Tibial artery (tissue), 1 donor: ENCODE results near the gene COQ5.

DNA sequence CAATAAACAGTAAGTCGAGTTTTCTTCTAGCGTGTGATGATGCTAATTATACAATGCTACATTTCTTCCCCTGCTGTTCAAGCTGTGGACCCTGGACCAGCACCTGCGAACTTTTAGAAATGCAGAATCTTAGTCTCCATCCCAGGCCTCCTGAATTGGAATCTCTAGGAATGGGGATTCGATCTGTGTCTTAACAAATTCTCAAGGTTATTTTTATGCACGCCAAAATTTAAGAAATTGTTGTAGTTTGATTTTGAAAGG lies 12.2 kb upstream of the SIRT4 start:
- PRO-cap = no peak

DNA sequence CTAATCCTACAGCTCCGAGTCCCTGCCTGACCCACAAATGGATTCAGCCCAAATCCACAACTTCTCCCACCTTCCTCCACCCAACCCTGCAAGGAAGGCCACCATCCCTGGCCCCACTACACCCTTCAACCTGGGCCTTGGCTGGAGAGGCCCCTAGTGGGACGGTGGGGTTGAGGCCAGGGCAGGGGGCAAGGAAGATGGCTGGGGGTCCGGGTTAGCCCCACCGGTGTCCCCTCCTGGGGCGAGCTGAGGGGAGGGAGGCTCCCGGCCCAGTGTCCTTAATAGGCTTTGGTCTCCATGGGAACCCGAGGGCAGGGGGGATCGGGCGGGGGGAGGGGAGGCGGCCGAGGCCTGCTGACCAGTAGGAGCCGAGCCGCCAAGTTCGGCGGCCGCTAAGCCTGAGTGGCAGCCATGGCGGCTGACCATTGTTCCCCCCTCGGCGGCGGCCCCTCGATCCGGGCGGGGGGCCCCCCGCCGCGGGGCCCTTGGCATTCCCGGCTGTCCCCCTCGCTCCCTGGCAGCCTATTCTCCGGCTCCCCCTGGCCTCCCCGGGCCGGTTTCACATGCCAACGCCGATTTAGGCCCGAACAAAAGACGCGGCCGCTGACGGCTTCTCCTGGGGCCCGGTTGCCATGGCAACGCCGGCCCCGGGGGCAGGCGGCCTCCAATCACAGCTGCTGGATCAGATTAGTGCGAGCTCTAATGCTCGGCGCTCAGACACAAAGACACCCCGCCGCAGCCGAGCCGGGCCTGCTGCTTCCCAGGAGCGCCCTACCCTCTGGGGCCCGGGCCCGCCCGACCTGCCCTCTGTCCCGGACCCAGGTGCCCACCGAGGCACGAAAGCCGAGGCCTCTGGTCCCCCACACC lies 7.5 kb downstream of the MSI1 start:
- PRO-cap = no peak

DNA sequence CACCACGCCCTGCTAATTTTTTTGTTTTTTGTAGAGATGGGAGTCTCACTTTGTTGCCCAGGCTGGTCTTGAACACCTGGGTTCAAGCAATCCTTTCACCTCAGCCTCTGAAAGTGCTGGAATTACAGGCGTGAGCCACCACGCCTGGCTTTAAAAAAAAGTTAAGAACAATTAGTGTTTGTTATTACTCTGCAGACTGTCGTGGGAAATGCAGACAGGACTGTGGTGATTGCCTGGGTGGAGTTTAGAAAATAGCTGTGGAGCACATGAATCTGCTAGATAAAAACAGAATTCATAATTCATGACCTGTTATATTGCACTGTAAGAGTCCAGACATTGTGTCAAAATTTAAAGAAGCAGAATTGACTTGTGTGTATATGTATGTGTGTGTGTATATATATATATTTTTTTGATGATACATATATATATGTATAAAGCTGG lies 9.1 kb upstream of the COX6A1 start:
- PRO-cap = no peak

DNA sequence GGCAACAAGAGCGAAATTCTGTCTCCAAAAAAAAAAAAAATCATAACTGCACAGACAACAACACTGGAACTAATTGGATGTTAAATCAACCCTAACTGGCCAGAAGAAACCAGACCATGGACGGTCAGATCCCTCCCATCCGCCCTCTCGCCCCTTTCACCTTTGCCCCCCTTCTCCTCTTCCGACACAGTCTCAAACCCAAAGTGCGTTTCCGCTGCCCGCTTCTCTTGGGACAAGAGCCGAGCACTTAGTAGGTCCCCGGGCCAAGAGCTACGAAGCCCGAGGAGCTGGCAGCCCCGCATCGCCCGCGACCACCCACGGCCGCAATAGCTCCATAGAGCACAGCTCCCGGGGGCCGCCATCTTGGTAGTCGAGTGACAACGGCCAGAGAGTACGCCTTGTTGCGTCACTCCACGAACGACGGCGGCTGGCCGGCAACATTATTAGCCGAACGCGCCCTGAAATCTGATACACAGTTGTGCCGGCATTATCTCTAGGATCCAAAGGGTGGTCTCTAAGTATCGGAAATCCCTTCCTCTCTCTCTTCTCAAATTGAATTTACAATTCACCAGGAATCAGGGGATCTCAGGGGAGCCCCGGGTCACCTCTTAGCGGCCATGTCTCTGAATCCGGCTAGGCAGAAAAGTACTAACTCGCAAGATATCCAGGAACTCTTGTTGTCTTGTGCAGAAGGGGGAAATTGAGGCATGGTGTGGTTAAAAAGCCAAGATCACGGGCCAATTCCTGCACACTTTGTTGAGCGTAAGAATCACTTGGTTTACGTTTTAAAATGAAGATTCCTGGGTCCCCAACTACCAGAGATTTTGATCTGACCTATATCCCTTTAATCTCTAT lies at the start of gene COQ5:
TSS of gene COQ5 (minus strand) at position 379 of the 855 bp plus-strand sequence.
- PRO-cap = bidirectional peak, plus-strand start at position 409 of the sequence, minus-strand start at position 376 of the sequence

DNA sequence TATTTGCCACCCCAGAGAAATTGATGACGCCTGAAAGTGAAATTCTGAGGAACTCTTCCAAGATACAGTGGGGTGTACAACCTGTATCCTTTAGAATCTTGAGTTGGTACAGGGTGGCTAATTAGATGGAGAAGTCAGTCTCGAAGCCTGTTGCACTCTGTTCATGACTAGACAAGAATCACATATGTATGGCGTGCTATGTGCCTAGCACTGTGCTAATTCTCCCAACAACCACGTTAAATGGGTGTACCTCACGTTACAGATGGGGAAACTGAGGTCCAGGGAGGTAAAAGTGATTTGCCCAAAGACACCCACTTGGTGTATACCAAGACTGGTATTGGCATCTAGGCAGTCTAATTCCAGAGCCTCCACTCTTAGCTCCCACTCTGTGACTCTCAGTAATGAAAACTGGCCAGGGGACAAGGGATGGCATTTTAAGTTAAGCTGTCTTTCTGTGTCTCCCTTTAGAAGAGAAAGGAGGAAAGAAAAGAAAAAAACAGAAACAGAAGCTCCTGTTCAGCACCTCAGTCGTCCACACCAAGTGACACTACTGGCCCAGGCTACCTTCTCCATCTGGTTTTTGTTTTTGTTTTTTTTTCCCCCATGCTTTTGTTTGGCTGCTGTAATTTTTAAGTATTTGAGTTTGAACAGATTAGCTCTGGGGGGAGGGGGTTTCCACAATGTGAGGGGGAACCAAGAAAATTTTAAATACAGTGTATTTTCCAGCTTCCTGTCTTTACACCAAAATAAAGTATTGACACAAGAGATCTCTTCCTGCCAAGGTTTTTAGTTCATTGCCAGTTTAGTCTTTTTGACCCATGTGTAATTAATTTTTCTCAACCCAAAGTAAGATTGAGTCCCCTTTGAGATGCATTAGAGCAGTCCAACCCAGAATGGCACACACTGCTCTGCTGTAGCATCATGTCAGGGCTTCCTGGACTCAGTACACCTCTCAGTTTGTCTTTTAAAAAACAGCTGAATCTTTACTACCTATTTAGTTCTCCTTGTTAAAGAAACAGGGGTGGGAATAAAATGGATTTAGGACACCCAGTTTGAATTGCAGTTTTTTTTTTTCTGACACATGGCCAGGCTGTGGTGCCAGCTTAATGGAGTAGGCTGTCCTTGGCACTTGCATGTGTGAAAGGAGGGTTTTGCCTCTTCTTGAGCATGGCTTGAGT lies 4.7 kb downstream of the POP5 start:
- PRO-cap = no peak

DNA sequence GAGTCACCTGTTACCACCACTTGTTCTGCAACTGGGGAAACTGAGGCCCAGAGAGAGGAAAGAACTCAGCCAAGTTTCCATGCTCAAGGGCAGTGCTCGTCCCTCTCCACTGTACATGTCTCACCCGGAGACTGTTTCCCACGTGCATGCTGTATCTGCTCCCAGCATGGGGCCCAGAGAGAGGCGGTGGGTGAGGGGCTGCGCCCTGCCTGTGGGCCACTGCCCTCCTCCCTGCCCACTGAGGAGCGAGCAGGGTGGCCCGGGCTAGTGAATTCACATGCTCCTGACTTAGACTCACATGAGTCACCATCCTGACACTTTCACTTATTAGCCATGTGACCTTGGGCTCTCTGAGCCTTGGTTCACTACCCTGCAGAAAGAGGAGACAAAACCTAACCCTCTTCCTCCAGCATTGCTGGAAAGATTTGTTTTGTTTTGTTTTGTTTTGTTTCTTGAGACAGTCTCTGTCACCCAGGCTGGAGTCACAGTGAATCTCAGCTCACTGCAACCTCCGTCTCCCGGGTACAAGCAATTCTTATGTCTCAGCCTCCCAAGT lies 17.9 kb upstream of the POP5 start:
- PRO-cap = no peak

GRCh38 chr12:120677623-120678612 lies 9.0 kb upstream of the MLEC start:
- PRO-cap = no peak

DNA sequence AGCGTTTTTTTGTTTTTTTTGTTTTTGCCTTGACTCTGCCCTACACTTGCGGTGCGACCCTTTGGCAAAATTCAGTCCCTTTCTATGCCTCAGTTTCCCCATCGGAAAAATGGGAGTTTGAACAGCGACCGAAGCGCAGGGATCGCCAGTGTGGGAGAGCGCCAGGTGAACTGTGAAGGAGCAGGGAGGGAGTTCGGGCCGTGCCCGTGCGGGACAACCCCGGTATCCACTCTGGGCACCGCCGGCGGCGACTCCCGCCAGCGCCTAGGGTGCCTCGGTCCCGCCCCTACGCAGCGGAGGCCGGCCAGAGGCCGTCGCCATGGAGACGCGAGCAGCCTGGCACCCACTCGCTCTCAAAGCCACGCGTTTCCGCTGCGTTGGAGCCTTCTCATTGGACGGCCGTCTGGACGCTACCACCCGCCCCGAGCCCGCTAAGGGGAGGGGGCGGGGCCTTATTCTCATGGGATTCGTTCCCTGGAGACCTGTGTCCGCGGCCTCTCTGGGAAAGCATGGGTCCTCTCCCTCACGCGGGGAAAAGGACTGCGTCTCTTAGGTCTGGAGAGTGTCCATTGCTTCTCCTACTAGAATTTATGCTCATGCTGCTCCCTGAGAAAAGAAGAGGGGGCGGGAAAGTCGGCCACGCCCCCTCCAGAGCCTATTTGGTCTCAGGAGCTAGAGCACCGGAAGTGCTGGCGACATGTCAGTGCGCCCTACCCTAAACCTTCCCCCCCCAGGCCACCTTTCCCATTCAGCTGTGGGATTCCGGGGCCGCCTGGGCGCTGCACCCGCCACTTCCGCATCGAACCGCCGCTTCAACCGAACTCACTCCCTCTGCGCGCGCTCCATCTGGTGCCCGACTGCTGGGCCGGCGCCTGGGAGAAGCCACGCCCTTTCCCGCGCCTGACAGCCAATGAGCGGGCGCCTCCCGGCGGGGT lies 567 bp upstream of the MLEC start:
- PRO-cap = bidirectional peak, plus-strand start at position 485 of the sequence, minus-strand start at position 266 of the sequence; bidirectional peak, plus-strand start outside the sequence, minus-strand start at position 818 of the sequence

GRCh38 chr12:120687757-120688577 lies 1.0 kb downstream of the MLEC start:
- PRO-cap = no peak

- PRO-cap = no peak
Measured at GRCh38 chr12:120688655-120689313, 1.8 kb downstream of the MLEC start.

GRCh38 chr12:120696145-120697223 lies 9.5 kb downstream of the MLEC start:
- PRO-cap = no peak

DNA sequence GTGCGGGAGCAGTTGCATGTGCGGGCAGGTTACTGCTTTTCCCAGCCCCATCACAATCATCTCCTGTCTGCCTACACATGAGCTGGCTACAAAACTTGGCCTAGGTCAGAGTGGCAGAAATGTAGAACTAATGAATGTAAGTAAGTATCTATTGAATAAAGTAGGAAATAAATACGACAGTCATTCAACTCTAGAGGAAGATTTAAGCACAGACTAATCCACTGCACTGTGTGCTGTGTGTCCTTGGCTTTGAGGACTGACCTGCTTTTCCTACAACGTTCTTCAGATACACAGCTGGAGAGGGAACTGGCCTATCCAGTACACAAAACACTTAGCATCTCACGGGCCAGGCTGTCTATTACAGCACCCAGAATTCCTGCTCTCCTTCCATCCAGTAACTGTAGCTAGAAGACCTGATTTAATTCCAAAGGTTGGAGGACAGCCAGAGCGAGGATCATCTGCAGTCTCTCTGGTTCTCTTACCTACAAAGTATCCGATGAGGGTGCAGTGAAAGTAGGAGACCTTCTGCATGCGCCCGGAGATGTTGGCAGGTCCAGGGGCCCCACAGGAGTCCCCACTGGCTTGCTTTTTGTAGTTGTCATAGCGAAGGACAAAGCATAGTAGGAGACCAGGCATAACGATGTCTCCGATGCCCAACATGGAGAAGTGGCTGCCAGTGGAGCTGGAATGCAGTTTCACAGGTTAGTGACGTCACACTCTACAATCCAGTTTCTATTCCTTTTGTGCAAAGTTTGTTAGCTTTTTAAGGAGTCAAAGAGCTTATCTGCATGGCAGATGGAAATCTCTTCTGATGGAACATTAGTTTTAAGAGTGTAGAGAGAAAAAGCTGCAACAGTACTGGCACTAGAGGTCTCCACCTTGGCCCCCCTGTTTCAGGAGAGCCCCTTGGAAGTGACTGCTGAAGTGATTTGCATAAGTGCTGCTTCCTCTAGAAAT lies 41.6 kb downstream of the ACADS start:
- PRO-cap = no peak

- PRO-cap = no peak
Measured at GRCh38 chr12:120793560-120793912, 67.9 kb downstream of the ACADS start.

GRCh38 chr12:120903233-120904203 lies 640 bp downstream of the SPPL3 start:
- PRO-cap = bidirectional peak, plus-strand start at chr12:120903631, minus-strand start at chr12:120903386

- PRO-cap = no peak
Measured at GRCh38 chr12:120916461-120916821, 12.3 kb upstream of the SPPL3 start.

- PRO-cap = no peak
Measured at GRCh38 chr12:120925607-120926331, 21.6 kb upstream of the SPPL3 start.

DNA sequence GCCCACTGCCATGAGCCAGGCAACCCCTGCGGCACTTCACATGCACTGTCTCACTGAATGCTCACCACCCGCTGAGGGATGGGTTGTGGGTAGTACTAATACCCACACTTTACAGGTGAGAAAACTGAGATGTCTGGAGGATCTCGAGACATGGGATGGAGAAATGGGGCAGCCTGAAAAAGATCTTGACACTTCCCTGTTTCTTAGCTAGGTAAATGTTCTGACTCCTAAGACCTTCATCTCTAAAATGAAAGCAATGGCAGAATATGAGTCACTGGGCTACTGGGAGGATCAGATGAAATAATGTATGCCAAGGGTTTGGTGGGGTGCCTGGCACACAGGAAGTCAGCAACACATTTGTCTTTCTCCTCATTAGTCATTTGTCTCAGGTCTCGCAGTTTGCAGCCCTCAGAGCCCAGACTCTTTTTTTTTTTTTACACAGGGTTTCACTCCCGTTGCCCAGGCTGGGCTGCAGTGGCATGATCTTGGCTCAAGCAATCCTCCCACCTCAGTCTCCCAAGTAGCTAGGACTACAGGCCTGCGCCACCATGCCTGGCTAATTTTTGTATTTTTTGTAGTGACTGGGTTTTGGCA lies 5.2 kb downstream of the OASL start:
- PRO-cap = no peak

DNA sequence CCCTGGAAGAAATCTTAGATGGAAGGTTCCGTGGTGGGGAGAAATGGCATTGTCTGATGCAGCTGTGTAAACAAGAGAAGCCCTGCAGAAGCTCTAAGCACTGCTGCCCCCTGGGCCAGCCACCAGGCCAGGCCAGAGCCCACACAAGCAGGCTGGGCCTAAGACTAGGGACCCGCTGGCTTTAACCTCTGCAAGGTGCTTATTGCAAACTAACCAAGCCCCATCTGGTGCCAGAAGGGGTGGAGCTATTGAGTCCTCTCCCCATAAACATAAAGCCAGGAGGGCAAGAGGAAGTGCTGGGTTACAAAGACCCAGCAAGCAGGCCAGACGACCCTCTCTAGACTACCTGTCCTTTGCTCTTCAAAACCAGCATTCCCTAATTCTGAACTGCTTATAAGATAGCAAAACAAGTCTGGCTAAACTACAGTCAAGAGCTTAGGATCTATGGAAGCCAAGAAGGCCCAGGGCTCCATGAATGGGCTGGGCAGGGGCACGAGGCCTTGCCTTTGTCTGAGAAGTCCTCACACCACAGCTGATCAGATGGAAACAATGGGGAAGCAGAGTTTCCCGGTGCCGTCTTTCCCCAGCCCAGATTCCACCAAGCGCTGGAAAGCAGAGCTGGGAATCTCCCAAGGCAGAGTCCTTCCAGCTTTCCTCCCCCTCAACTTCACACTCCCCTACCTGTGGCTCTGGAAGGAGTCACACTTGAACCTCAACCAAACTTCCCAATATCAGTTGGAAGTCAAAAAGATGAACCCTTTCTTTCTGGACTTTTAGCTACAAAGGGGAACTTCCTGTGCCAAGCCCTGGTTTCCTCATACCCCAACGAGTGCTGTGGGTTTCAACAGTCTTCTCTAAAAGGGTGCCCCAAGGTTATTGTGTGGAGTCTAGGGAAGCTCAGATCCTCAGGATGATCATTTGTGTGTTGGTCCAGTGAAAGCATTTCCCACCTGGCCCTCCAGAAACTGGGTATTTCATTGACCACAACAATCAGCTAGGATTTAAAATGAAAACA lies 29.0 kb downstream of the P2RX4 start:
- PRO-cap = no peak

GRCh38 chr12:121241152-121241739 lies 31.3 kb downstream of the P2RX4 start:
- PRO-cap = no peak

- PRO-cap = no peak
Measured at GRCh38 chr12:121289022-121289400, 7.5 kb downstream of the CAMKK2 start.